Suprapubic skin (tissue), 4 donors: ENCODE results near the gene PGBD4.

DNA sequence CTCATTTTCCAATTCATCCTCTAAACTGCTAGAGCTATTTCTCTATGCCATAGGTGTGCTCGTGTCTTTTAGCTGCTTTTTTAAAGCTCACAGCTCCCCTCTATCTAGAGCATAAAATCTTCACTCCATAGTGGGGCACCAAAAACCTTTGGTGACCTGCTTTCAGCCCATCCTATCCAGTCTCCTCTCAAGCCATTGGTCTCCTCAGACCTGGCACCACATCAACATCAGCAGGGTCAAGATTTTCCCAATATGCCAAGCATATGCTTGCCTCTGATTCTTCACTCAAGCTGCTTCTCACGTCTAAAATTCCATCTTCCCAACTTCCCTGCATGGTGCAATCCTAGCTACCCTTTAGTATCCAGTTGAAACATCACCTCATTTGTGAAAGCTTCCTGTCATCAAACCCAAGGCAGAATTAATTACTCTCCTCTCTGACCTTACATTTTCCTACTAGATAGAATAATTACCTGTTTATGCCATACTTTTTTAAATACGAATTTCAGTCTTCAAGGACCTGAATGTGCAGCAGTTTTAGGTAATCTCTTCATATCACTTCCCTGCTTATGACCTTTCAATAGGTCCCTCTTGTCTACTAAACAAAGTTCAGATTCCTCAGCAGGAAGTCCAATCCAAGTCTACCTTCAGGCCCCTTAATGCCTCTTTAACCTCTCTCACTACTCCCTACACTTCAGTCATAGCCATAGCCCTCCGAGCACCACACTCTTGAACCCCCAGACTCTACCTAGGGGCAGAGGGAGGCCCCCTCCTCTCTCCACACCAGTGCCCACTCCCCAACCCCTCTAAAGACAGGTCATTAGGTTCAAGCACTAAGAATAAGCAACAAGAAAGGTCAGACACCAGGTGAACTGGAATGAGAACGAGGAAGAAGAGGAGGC lies 9.3 kb upstream of the CHRM5 start:
- PRO-cap = no peak
- RAMPAGE, long total RNA, 4 experiments = no peak in any of the 4 experiments

- PRO-cap = bidirectional peak, plus-strand start at chr15:34102117, minus-strand start at chr15:34101881
- RAMPAGE, long total RNA, 4 experiments = start-site peak on the plus strand in 1 of 4 experiments, at chr15:34102083-34102089 at its widest, 12 reads per replicate
These were observed at the start of gene PGBD4 for GRCh38 chr15:34101974-34102625. Gene PGBD4, plus strand, starts transcription at chr15:34102083.

DNA sequence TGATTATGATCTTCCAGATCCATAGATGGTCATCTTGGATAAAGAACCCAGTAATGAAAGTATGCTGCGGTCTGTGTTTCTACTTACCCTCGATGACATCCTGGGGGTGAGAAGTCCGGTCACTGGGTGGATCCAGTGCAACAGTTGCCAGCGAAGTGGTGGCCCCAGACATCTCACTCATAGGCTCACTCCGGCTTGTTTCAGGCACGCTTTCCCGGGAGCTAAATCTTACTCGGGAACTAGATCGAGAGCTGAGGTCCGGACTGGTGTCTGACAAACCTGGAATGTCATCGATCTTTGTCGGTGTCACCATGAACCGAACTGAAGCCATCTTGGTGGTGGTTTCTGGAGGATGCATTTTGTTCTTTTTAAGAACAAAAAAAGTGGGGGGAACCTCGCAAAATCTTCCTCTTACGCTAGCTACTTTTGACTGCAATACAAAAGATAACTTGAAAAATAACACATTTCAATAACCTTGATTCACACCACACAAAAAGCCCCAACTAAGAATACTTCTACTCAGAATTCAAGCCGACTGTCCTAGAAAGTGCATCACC lies 1.2 kb downstream of the SLC12A6 start:
- PRO-cap = no peak
- RAMPAGE, long total RNA, 4 experiments = no peak in any of the 4 experiments

- PRO-cap = unidirectional peak, minus-strand start at chr15:34588446
- RAMPAGE, long total RNA, 4 experiments = no peak in any of the 4 experiments
These were observed 4.9 kb upstream of the GOLGA8B start for GRCh38 chr15:34588322-34588821.

GRCh38 chr15:34657065-34658524 lies 74.1 kb upstream of the GOLGA8B start:
- PRO-cap = no peak
- RAMPAGE, long total RNA, 4 experiments = no peak in any of the 4 experiments

GRCh38 chr15:35163151-35163582 lies 78.1 kb upstream of the NANOGP8 start:
- PRO-cap = no peak
- RAMPAGE, long total RNA, 4 experiments = no peak in any of the 4 experiments

- PRO-cap = no peak
- RAMPAGE, long total RNA, 4 experiments = no peak in any of the 4 experiments
These were observed 88.5 kb upstream of the NANOGP8 start for GRCh38 chr15:35173523-35174124.

- PRO-cap = no peak
- RAMPAGE, long total RNA, 4 experiments = start-site peak on the minus strand in 1 of 4 experiments, at chr15:35283137-35283451 at its widest, 10 reads per replicate
These were observed 198.0 kb upstream of the NANOGP8 start for GRCh38 chr15:35282883-35283719.

GRCh38 chr15:35298921-35299572 lies 214.0 kb upstream of the NANOGP8 start:
- PRO-cap = no peak
- RAMPAGE, long total RNA, 4 experiments = no peak in any of the 4 experiments

DNA sequence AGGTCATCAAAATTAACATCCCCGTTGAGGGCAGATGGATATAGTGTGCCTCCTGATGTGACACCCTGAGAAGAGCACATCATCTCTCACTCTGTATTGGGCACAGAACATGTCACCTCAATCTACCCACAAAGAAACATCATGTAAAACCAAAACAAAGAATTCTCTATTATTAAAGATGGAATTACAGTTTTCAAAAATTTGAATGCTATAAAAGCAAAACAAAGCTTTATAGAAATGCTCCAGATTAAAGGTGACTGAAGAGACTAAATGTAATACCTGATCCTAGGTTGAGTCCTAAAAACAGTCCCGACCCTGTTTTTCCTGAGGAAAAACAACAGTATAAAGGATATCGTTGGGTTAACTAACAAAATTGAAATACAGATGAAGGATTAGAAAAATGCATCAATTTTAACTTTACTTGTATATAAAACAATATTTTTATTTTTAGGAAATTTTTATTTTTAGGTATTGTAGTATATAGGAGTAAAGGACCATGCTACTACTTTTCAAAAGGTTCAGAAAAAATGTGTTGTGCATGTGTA lies 222.2 kb upstream of the NANOGP8 start:
- PRO-cap = no peak
- RAMPAGE, long total RNA, 4 experiments = no peak in any of the 4 experiments

- PRO-cap = no peak
- RAMPAGE, long total RNA, 4 experiments = no peak in any of the 4 experiments
These were observed 223.8 kb upstream of the NANOGP8 start for GRCh38 chr15:35308851-35309398.

GRCh38 chr15:35705890-35706309 lies 159.9 kb upstream of the DPH6 start:
- PRO-cap = no peak
- RAMPAGE, long total RNA, 4 experiments = no peak in any of the 4 experiments

DNA sequence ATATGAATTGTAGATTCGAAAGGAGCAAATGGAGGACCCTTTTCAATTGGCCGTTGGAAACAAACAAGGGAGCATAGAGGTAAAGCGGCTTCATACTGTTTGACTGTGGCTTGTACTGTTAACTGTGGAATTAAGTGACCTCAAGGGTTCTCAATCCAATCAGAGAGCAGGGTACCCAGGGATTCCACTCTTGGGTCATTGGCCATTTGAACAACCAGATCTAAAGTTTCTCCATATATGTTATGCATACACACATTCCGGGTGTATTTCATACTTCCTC lies 823 bp downstream of the CDIN1 start:
- PRO-cap = no peak
- RAMPAGE, long total RNA, 4 experiments = no peak in any of the 4 experiments

- PRO-cap = no peak
- RAMPAGE, long total RNA, 4 experiments = no peak in any of the 4 experiments
These were observed 212.0 kb downstream of the MEIS2 start for GRCh38 chr15:36887993-36889118.

- PRO-cap = no peak
- RAMPAGE, long total RNA, 4 experiments = no peak in any of the 4 experiments
These were observed 99.7 kb downstream of the MEIS2 start for GRCh38 chr15:37000588-37001198.

DNA sequence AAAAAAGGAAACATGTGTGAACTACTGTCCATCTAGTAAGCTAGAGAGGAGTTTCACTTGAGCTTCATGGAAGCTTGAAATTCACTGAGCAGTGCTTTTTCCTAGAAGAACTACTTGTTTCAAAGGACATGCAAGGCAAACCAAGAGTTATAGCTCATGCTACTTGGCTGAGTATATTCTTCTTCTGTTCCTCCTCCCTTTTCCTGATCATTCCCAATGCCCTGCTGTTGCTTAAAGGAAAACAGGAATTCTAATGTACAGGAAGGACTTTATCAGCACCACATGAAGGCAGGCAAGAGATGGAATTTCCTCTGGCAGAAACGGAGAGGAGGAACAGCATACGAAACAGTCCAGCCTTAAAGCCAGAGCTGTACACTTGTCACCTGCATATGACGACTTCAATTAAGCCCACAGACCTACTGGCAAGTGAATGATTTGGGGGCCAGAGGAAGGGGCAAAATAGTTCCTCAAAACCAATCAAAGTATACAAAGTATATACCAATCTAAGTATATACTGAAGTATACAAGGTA lies 15.7 kb downstream of the MEIS2 start:
- PRO-cap = no peak
- RAMPAGE, long total RNA, 4 experiments = no peak in any of the 4 experiments

- PRO-cap = bidirectional peak, plus-strand start at chr15:37101851, minus-strand start at chr15:37101739; unidirectional peak, plus-strand start at chr15:37102235
- RAMPAGE, long total RNA, 4 experiments = no peak in any of the 4 experiments
These were observed 1.7 kb upstream of the MEIS2 start for GRCh38 chr15:37101624-37102789.

DNA sequence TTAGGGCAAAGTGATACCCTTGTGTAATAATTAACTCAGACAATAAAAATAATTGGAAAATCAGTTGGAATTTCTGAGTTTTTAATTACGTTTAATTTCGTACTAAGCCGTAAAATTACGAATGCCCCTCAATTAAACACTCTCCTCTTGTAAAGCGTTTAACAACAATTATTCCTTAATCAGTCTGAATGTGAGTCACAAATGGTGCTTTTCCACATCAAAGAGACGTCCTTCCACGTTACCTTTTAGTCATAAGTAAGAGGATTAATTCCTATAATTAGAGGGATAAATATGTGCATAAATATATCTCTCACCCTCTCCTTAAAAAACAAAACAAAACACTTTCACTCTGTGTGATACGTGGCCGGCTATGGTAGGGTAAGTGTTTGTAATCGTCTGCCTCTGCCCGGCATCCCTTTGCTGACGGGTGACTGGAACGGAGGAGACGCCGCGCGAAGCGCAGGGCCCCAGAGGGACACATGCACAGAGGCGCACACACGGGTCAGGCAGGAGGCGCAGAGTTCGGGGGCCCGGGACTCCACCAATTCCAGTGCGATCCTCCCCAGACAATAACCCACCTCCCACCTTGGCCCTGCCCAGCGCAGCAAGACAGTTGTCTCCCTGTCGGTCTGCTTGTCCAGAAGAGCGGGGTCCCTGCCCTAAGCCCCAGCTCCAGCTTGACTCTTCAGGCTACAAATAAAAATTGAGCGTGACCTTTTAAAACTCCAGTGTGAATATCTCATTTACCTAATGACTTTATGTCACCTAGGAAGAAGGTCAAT lies 9.8 kb upstream of the MEIS2 start:
- PRO-cap = no peak
- RAMPAGE, long total RNA, 4 experiments = no peak in any of the 4 experiments

DNA sequence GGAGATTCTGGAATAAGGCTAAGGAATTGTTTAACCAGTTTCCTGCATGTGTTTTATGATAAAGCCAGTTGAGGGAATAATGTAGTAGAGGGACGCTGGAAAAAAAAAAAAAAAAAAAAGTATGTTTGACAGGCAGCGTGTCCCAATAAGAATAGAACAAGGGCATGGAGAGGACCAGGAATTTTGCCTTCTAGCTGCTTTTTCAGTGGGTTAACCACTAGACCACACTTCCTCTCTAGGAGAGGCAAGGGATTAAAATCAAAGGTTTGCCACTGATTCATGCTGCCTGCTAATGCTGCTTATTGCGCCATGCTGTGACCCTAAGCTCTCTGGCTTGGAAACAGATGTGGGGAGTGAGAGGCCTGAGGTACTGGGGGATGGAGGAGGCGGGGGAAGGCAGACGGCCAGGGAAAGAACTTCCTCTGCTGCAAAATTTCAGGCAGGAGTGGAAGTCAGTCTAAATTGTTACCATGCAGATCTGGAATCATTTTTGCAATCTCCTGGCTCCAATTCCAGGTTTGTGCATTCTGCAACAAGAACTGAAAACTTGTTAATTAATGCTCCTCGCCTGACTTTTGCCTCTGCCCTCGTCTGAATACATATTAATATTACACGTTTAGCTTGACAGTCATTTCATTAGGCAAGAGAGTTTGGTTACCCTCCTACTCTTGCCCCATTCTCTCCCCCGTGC lies 121.9 kb upstream of the SPRED1 start:
- PRO-cap = no peak
- RAMPAGE, long total RNA, 4 experiments = no peak in any of the 4 experiments

GRCh38 chr15:38253002-38253263 lies 297 bp downstream of the SPRED1 start:
- PRO-cap = no peak
- RAMPAGE, long total RNA, 4 experiments = no peak in any of the 4 experiments